SK-N-MC (cell line): ENCODE measurements around the genes YWHAG and RSBN1L.

- RRBS = 10% methylated on average over 1 of the region's 24 CpGs
Measured at GRCh38 chr7:76185222-76186056, 16.3 kb upstream of the SRRM3 start.

DNA sequence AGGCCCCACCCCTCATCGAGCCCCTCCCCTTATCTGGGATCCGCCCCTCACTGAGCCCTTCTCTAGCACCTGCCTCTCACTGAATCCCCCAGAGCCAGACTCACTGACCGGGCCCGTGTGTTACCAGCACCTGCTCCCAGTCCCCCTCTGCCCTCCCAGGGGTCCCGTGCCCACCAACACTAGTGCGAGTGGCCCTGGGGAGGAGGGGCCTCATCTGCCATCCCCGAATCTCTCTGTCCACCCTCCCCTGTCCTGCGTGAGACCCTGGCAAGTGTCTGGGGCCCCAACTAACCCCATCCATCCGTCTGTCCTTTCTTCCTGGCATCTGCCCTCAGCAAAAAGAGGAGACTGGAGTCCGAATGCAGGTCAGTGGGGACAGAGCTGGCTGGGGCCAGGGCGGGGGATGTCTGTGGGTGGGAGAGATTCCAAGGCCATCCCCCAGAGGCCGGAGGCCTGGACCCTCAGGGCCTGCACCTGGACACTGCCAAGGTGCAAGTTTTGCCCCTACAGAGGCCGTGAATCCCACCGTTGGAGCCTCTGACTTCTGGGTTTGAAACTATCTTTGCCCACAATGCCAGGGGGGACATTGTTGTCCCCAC lies 41.8 kb upstream of the HSPB1 start:
- RRBS = no CpG with 5 or more reads among the region's 14 CpGs

DNA sequence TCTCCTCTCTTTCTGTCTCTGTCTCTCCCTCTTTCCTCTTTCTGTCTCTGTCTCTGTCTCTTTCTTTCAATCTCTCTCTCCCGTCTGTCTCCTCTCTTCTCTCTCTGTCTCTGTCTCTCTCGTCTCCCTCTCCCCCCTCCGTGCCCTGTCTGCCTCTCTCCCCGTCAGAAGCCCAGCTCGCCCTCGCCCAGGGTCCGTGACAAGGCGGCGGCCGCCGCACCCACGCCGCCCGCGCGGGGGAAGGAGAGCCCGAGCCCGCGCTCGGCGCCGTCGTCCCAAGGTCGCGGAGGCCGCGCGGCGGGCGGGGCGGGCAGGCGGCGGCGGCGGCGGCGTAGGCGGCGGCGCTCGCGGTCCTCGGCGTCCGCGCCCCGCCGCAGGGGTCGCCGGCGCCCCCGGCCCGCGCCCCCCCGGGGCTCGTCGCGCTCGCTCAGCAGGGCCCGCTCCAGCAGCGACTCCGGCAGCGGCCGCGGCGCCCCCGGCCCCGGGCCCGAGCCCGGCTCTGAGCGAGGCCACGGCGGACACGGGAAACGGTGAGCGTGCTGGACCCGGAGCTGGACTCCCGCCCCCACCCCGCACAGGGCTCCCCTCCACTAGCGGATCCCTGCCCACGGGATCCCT lies 21.1 kb upstream of the HSPB1 start:
- RRBS = 2% methylated on average over 16 of the region's 81 CpGs

GRCh38 chr7:76300114-76300650 lies 2.3 kb upstream of the HSPB1 start:
- RRBS = no CpG with 5 or more reads among the region's 6 CpGs

DNA sequence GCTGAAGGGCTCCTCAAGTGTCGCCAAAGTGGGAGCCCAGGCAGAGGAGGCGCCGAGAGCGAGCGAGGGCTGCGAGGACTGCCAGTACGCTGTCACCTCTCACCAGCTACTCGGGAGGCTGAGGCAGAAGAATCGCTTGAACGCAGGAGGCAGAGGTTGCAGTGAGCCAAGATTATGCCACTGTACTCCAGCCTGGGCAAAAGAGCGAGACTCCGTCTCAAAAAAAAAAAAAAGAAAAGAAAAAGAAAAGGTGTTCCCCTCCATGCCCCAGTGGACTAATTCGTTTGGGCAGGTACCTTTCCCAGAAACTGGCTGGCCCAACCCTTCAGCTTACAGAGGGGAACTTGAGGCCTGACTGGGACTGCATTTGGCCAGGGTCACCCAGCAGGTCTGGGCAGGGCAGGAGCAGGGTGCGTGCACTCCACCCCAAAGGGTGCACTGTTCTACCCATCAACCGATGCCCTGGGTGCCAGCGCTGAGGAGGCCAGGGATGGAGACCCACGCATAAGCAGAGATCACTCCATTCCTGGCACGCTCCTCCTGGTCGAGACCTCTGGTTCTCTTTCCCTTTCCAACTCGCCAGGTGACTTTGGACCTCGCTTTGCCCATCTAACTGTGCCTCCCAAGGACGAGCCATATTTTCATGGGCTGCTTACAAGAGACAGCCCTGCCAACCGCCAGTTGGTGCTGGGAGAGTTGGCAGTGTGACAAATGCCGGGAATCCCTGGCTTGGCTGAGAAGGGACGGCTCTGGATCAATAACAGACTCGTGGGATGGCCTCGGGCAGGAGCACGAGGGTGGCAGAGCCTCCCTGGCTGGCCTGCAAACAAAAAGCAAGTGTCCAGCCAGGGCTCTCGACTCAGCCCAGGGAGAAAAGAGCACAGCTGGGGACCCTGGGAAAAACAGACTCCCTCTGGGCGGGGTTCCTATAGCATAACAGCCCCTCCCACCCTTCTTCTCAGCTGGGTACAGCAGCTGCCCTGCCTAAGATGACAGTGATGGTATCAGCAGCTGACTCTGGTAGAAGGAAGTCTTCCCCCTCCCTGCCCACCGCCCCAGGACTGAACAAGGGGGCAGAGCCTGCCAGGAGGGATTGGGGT lies 7.8 kb downstream of the HSPB1 start:
- RRBS = no CpG with 5 or more reads among the region's 31 CpGs

GRCh38 chr7:76358574-76359207 lies at the start of gene YWHAG:
TSS of gene YWHAG (minus strand) at chr7:76358991.
- RRBS = 1% methylated on average over 32 of the region's 71 CpGs

- RRBS = no CpG with 5 or more reads among the region's 1 CpG
Measured at GRCh38 chr7:76439605-76439971, 14.8 kb downstream of the ZP3 start.

GRCh38 chr7:76514916-76515392 lies 4.6 kb downstream of the UPK3B start:
- RRBS = 72% methylated on average over 5 of the region's 11 CpGs

DNA sequence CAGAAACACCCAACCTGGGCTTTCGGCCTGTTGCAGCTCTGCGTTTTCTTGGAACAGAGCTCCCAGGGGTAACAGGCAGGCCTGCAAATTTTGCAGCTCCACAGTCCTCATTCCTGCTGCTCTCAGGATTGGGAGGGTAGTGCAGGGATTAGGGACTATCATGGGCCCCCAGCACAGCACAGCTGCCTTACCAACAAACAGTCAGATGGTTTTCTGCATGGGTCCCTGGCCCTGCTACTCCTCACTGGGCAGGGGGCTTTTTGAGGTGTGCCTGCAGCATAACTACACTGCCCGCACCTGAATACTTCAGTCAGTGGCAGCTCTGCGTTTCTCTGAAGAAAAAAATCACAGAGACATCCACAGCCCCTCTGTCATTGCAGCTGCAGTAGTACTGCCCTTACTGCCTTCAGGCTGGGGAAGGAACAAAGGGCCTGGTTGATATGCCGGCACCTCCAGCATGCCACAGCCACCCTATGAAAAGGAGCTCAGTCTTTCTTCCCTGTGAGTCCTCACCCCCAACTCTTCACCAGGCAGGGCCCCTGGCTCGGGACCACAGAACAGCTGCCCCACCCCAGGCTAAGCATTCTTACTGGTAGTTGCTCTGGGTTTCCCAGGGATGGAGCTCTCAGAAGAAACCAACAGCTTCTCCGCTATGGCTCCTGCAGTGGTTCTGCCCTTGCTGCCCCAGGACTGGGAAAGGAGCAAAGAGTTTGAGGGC lies 36.2 kb downstream of the POMZP3 start:
- RRBS = no CpG with 5 or more reads among the region's 7 CpGs

- RRBS = no CpG with 5 or more reads among the region's 10 CpGs
Measured at GRCh38 chr7:76623660-76624260, 3.3 kb downstream of the POMZP3 start.

GRCh38 chr7:76625483-76626466 lies 1.3 kb downstream of the POMZP3 start:
- RRBS = no CpG with 5 or more reads among the region's 23 CpGs

GRCh38 chr7:77135021-77135637 lies 12.7 kb downstream of the CCDC146 start:
- RRBS = no CpG with 5 or more reads among the region's 4 CpGs

GRCh38 chr7:77197885-77198483 lies 1.6 kb downstream of the FGL2 start:
- RRBS = no CpG with 5 or more reads among the region's 7 CpGs

- RRBS = no CpG with 5 or more reads among the region's 2 CpGs
Measured at GRCh38 chr7:77223384-77224099, 23.9 kb upstream of the FGL2 start.

- RRBS = no CpG with 5 or more reads among the region's 5 CpGs
Measured at GRCh38 chr7:77426017-77426378, 9.8 kb upstream of the GSAP start.

DNA sequence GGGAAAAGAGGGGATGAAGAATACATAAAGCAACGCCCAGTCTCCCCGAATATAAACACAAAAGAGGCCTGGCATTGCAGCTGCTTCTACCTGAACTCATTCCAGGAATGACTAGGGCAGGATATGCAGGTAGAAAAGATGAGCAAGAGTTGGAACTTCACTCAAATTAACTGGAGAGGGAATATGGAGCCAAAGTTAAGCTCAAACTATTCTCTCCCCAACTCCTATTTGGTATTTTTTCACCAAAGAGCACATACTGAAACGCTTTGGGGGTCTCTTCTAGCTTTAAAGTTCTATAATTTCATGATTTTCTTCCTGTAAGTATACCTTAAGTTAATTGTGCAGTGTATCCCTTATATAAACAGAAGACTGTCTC lies 36.7 kb upstream of the GSAP start:
- RRBS = no CpG with 5 or more reads among the region's 3 CpGs

DNA sequence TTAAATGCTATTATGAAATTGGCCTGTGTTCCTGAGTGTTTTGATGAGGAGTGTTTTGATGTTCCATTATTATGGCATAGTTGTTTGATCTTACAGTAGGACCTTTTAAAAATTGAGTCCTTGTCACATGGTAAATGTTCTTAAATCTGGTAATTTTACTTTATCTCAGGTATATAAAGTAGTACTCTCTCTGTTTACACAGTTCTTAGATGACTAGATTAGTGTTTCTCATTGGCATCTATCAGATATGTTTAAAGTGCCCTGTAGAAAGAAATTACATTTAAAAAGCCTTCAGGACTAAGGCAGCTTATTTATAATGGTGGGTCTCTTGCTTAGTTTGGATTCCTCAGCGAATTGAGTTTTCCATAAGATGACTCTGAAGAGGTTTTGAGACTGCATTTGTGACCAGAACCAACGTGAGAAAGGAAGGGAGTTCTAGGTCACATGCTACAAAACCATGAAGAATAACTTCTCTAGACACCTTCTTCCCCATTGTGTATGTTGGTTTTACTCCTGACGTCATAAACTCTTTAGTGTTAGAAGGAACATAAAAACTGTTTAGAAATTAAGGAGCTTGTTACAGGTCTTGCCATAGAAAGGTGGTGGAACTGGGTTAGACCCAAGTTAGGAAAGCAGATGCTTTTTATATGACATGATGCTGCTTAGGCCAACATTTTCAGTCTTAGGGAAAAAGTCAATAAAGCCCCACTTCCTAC lies 11.0 kb downstream of the PTPN12 start:
- RRBS = no CpG with 5 or more reads among the region's 3 CpGs

GRCh38 chr7:77606178-77606925 lies 69.3 kb downstream of the PTPN12 start:
- RRBS = no CpG with 5 or more reads among the region's 5 CpGs

DNA sequence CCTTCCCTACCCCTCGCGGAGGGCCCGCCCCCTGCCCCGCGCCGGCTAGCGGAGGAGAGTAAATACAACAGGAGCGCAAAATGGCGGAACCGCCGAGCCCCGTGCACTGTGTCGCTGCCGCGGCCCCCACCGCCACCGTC lies at the start of gene RSBN1L:
Gene RSBN1L (plus strand): TSS at position 70 of the 140 bp plus-strand sequence.
- RRBS = 2% methylated on average over 6 of the region's 17 CpGs

DNA sequence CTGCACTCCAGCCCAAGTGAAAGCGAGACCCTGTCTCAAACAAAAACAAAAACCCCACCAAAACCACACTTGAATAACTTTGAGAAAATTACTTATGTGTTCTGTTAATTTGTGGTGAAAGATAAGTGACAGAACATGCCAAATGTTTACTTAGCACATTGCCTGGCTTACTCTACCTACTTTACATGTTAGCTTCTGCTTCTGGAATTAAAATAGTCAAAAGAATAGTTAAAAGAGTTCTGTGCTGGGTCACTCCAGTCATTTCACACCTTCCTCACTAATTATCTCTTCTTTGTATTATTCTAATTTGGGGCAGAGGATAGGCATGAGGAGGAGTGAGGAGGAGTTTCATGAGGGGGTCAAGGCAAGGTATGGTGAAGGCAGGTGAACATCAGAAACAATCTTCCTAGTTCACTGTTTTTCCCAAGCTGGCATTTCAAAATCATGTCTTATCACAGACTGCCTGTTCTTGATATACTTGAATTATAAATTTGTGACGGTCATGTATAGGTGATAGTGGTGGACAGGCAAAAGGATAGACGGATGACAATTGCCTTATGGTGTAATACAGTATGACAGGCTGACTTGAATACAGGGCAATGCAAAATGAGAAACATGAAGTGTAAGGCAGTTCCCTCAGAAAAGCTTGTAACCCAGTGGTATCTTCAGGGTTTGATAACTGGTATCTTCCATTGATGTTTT lies 9.6 kb downstream of the TMEM60 start:
- RRBS = no CpG with 5 or more reads among the region's 3 CpGs